ENCODE measurements around a stretch of chr6.

GRCh38 chr6:163086107-163086843 lies 328.2 kb upstream of the QKI start:
- PRO-cap, result no peak

DNA sequence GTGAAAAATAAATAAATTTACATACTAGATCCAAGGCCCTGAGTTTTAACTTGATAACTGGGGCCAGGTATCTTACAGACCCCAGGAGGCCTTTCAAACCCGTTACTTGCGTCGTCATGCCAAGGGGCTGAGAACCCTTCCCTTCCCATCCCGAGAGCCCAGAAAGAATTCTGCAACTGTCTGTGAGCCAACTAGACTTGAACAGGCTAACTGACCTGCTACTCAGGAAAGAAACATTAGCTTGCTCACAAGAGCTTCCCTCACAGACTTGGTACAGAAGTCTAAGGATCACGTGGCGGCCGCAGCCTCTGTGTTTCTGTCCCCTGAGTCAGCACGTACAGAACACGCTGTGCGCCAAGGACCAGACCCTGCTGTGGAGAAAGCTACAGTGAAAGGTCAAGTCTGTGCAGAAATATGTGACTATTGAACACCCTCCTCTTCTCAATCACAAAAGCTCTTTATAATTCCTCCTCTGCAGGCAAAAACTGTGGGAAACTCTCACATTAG lies 151.4 kb upstream of the QKI start:
- PRO-cap, result no peak

- PRO-cap, result bidirectional peak, plus-strand start at chr6:163394201, minus-strand start at chr6:163394033
Observed at GRCh38 chr6:163393896-163394267, 20.6 kb upstream of the QKI start.

DNA sequence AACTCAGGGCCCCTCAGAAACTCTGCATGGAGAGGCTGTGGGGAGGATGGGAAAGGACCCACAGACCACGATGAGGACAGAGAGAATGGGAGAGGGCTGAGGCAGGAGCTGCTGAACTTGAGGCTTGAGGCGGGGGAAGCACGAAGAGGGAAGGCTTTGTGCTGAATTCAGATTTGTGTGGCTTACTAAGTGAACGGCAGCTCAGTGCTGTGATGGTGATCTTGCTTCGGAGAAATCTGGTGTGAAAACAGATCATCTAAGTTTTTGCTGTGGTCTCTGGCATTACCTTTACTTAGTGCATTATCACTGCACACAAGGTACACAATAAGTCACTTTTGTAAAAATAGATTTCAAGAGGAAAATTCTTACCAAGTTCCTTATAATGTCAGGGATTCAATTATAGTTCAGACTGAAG lies 10.9 kb upstream of the QKI start:
- PRO-cap, result no peak

DNA sequence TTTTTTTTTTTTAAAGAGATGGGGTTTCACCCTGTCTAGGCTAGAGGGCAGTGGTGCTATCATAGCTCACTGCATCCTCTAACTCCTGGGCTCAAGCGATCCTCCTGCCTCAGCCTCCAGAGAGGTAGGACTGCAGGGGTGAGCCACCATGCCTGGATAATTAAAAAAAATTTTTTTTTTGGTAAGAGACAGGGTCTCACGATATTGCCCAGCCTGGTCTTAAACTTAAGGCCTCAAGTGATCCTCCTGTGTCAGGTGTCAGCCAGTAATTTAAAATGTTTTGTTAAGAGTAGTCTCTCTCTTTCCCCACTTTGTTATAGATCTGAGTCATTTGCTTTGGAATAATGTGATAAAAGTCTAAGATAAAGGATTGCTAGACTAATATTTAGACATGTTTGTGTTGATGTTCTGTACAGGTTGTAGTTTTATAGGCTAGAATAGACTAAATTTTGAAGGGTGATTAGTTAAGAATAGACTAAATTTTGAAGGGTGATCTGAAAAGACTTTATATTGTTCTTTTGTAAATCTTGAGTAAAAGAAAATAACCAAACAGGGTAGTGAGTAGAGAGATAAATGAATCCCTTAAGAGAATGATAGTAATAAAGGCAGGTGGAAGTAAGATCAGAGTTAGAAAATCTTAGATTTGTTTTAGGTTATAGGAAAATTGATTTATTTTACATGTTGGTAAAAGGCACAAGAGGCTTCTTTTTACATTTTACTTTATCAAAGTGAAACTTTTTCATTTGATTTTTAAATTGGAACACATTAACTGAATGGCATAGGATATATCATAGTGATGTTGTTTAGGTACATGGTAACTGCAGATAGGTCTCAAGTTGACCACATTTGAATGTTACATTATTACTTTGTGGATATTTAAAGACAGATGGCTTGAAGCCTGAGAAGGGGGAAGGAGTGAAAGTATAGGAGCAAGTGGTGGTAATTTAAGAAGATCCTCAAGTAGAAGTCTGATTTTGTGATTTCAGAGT lies 18.2 kb downstream of the QKI start:
- PRO-cap, result no peak

- PRO-cap, result no peak
Observed at GRCh38 chr6:163434891-163435455, 20.5 kb downstream of the QKI start.

DNA sequence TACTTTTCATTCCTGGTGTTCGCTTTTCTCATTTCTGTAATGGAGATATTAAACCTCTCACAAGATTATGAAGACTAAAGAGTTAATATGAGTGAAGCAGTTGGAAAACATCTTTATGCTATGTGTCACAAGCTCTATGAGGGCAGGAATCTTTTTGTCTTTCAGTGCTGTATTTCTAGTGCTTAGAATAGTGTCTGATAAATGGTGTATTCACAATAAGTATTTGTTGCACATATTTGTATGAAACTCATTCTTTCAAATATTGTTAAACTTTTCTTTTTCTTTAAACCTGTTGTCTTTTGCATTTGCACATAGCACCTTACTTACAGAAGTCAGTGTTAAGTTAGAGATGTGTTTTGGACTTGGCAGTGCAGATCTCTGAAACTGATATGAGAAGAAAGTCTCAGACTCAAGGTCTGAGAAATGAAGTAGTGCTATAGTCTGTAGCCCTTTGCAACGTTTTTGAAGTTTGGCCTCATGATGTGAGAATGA lies 43.8 kb downstream of the QKI start:
- PRO-cap, result no peak

DNA sequence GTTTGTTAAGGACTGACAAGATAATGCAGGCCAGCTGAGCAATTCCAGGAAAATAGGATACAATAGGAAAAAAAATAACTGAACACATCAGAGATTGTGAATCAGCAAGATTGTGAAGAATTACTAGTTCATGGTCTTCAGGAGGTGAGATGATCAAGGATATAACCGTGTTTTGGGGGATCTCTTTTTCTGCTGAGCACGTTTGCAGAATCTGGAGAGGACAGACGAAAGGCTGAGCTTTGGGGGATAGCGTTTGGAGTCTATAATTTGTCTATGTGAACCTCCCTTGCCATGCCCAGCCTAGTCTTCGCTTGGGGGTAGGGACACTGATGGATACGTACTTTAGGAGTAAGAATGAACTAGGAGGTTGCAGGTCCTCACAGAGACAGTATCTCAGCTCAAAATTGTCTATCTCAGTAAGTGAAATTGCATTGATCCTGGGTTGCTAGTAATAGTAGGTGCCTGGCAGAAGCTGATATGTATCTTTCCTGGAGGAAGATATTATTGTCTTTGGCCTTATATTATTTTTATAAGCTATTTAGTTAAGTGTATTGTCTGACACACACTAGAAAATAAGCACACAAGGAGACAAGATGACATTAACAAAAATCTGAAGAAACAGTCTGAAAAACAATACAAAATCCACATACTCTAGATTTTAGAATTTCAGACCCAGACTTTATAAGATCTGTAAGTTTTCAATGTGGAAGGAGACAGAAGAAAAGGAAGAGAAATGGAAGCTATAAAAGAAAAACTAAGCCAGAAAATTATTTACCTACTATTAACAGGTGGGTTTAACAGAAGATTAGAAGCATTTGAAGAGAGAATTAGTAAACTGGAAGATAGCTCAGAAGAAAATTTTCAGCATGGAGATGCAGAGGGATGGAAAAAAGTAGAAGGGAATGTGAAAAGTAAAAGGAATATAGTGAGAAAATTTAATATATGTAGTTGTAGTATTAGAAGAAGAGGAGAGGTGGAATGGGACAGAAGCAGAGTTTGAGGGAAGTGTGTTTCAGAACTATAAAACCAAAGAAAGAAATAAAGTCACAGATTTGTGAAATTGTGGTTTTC lies 55.8 kb downstream of the QKI start:
- PRO-cap, result no peak

GRCh38 chr6:163475429-163476030 lies 61.0 kb downstream of the QKI start:
- PRO-cap, result no peak

DNA sequence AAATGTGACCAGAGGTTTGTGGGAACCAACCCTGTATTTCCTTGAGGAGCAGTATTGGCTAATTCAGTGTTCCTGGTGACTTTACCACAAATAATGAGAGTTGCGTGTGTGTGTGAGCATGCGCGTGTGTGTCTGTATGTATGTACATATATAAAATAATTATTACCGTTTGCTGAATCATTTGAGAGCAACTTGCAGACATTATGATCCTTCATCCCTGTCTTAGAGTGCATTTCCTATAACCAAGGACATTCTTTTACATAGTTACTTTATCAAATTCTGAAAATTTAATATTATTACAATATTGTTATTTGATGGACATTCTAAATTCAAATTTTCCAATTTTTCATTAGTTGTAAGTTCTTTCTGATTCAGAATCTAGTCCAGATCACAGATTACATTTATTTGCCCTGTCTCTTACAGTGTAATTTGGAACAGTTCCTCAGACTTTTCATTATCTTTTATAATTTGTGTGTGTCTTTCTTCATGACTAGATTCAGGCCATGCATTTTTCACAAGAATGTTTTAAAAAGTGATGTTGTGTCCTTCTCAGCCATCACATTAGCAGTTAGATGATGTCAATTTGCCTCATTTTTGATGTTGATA lies 80.9 kb downstream of the QKI start:
- PRO-cap, result no peak

DNA sequence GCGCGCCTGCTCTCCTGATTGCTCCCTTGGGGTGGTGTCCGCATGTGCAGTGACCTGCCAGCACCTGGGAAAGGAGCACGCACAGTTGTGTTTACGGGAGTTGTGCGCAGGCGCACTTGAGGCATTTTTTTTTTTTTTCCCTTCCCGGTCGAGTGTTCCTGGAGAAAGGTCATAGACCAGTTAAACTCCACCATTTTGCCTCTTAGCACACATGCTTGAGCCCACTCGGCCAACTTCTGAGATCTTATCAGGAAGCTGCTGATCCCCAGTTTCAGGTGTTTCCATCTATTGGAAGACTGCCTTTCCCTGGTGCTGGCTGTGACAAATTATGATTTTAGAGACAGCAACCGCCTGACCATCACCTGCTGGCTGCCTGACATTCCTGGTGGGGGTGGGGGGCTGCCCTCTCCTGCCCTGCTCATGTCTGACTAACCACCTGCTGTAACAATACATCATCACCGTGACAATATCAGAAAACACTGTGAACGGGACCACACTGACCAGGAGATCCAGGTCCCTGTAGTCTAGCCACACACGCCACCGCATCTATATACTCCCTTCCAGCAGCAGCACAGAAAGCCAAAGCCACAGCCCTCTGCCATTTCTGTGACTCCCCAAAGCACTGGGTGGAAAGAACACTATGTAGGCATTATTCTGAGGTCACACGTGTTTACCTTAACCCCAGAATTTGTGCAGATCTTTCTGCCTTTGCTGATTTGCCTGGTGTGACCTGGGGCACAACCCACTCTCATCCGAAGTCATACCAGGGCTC lies 537.5 kb downstream of the QKI start:
- PRO-cap, result no peak

DNA sequence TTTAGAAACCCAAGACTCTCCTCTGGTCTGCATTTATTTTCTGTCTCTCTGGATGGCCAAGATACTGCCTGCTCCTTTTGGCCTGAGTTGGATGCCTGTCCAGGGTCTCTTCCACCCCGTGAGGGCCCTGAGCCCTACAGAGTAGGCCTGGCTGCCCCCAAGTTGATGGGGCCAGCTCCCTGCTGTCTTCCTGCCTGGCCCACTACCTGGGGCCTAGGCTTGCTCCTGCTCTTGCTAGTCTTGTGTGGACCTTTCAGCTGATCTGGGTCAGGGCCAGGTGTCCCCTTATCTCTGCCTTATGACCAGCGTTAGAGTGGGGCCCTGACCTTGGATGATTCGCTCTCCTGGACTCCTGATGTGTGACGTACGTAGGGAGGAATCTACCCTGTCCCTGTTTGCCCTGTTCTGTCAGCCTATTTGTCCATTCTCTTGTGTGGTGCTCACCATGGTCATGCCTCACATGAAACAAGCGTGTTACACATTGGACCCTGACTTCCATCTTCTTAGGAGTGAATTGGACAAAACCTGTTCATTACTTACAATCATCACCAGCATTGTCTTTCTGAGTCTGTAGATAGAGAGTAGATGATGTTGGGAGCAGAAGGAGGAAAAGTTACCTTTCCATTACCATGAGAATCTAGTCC lies 571.8 kb downstream of the QKI start:
- PRO-cap, result no peak

GRCh38 chr6:164396211-164396745 lies 913.1 kb downstream of the C6orf118 start:
- PRO-cap, result no peak

DNA sequence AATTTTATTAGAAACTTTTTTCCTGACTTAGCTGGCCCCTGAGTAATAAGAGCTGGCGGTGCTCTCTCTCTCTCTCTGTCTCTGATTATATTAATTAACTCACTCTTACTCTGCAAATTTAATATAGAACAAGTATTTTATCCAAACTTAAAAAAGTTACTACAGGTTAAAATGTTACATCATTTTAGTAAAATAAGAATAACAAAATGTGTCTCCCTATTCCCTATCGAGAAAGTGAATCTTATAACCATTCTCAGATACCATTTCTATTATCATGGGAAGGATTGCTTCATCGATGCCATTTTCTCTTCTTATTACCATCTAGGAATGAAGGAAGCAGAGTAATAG lies 869.2 kb downstream of the C6orf118 start:
- PRO-cap, result unidirectional peak, minus-strand start at position 75 of the sequence

DNA sequence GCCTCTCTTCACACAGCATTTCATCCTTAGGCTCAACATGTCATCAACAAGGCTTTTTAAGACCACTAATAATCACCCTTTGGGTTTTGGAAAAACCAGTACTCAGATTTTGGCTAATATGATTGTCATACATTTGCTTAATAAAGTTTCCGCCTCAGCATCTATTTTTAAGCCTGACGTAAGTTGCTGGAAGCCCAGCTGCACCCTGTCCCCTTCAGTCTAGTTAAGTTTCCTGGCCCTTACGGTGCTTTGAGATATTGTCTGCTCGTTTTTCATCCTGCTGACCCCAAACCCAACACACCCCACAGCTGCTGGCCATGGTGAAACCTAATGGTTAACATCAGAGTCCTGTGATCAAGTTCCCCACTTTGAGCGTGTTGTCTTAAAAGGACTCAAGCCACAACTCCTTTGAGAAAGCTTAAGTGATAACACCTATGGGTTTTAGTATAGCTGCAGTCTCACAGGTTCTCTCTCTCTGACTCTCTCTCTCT lies 802.2 kb downstream of the C6orf118 start:
- PRO-cap, result no peak

DNA sequence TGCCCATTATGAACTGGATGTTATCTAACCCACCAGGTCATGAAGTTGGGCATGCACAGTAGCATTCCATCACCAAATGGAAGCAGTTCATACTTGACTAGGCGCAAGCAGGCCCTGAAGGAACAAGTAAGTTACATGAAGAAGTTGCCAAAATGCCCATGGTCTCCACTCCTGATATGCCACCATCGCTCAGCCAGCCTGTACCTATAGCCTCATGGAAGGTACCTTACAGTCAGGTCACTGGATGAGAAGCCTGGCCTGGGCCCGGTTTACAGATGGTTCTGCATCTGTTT lies 432.6 kb downstream of the C6orf118 start:
- PRO-cap, result no peak

- PRO-cap, result no peak
Observed at GRCh38 chr6:165611381-165611661, 51.7 kb downstream of the PDE10A start.

- PRO-cap, result unidirectional peak, plus-strand start at chr6:165660586; unidirectional peak, plus-strand start at chr6:165660786
Observed at GRCh38 chr6:165660079-165660850, 2.8 kb downstream of the PDE10A start.

- PRO-cap, result no peak
Observed at GRCh38 chr6:166005943-166006545, 161.6 kb downstream of the TBXT start.

DNA sequence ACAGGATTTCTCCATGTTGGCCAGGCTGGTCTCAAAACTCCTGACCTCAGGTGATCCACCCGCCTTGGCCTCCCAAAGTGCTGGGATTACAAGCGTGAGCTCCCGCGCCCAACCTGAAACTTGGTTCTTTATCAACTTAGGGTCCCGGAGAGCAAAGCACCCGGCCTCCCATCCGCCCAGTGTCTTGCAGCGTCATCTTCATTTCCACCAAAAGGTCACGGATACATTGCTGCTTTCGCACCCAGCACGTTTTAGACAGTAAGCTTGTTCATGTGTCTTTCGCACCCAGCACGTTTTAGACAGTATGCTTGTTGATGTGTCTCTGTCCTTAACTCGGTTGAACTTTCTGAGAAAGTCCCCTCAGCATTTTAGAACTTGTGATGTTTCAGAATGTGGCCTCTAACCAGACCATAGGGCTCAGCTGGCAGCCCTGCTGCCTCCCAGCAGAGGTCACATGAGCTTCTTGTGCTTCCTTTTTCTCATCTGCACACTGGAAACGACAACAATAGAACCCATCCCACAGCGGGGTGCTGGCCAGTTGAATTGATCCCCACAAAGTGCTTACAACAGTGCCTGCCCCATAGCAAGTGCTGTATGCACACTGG lies 48.7 kb downstream of the PRR18 start:
- PRO-cap, result unidirectional peak, minus-strand start at position 197 of the sequence; bidirectional peak, plus-strand start at position 537 of the sequence, minus-strand start at position 452 of the sequence

Data from bronchial lymph node (tissue), 1 donor.